Heart (tissue), 3 donors: ENCODE measurements around a stretch of chr20.

DNA sequence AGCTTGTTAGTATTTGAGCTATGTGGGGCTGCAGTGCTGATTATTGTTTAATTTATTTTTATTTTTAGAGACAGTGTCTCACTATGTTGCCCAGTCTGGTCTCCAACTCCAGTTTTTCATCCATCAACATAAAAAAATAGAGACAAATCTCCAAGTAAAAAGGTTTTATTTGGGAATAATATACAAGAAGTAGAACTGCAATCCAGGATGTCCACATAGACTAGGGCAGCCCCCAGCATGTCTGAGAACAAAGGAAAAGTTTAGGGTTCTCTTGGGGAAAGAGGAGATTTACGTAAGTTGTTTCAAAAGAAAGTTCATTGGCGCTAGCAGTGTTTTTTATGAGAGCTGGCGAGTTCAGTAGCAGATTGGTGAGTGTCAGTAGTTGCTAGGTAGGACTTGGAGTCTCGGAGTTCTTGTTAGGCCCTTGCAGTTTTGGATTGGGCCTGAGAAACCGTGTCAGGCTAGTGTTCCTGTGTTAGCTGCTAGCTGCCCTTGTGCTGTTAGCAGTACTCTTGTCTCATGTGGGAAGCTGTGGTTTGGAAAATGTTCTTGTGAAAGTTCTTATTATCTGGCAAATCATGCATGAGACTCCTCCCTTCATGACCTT, 24.6 kb downstream of the TTLL9 start:
- RAMPAGE, long total RNA, 2 experiments: no peak in any of the 2 experiments

DNA sequence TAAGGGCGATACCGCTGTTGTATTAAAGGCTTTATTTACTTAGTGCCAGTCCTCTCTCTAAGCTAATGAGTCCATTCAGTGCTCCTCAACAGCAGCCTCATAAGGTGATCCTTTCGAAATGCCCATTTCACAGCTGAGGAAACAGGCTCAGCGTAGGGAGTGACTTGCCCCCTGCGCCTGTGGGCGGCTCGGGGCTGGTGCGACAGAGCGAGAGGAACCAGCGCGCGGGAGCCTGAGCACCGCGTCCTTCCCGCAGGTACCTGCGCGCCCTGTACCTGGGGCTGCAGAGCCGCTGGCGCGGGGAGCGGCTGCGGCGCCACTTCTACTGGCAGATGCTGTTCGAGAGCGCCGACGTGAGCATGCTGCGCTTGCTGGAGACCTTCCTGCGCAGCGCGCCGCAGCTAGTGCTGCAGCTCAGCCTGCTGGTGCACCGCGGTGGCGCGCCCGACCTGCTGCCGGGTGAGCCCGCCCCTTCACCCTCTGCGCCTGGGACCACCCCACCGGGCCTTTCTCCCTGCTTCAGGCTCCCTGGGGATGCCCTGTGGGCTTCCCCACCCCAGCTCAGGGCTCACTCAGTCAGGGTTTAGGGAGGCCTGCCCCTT, 15.3 kb upstream of the CCM2L start:
- RAMPAGE, long total RNA, 2 experiments: no peak in any of the 2 experiments

DNA sequence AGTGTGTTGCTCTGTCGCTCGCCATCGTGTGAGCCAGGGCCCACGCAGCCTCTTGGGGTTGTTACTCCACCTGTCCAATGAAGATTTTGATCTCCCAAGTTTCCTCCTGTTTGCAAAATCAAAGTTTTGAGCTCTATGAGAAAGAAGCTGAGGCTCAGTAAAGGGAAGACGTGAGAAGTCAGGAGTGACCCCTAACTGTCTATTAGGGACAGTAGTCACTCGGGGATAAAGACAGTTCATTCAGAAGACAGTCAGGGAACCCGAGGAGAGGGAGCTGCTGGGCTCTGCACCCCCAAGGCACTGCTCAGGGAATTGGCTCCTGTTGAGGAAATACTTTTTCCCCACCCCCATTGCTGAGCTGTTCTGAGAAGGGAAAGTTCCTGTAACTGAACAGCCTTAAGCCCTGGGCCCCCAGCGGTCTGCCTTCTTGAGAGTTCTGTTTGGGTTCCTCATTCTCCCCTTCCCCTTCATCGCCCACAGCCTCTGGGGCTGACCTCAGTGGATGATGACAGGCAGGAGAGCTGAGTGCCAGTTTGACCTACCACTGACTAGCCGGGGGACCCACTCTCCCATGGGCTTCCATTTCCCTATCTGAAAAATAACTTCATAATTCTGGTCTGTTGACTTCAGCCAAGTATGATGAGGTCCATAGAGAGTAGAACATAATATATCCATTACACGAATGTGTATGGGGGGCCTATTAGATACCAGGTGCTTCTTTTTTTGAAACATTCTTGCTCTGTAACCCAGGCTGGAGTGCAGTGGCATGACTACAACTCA, 10.7 kb downstream of the HCK start:
- RAMPAGE, long total RNA, 2 experiments: no peak in any of the 2 experiments

DNA sequence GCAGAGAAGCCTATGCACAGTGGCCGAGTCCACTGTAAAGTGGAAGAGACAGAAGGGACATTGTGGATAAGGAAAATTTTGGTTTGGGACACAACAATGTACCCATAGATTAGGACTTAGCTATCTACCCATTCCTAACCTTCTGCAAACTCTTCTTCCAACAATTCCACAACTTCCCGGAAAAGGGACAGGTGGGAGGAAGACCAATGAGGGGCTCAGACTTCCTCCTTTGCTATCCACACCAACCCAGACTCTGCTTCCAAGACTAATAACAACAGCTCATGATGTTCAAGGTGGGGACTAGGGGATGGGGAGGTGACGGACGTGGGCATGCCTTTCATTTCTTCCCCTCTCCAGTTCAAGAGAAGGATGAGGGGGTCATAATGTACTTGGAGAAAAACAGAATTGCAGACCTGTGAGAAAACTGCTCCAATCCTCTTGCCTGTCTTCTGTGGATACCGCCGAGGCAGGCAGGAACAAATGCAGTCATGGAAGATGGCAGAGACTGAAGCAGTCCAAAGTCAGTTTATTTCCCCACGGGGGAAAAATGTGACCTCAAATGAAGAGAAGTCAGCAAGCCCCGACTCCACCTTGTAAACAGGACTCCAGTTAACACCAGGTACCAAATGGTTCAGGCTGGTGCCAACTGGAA, 12.3 kb downstream of the PLAGL2 start:
- RAMPAGE, long total RNA, 2 experiments: no peak in any of the 2 experiments

- RAMPAGE, long total RNA, 2 experiments: no peak in any of the 2 experiments
Observed at GRCh38 chr20:32363315-32364146, 5.4 kb downstream of the ASXL1 start.

GRCh38 chr20:32429515-32430121, 71.5 kb downstream of the ASXL1 start:
- RAMPAGE, long total RNA, 2 experiments: no peak in any of the 2 experiments

DNA sequence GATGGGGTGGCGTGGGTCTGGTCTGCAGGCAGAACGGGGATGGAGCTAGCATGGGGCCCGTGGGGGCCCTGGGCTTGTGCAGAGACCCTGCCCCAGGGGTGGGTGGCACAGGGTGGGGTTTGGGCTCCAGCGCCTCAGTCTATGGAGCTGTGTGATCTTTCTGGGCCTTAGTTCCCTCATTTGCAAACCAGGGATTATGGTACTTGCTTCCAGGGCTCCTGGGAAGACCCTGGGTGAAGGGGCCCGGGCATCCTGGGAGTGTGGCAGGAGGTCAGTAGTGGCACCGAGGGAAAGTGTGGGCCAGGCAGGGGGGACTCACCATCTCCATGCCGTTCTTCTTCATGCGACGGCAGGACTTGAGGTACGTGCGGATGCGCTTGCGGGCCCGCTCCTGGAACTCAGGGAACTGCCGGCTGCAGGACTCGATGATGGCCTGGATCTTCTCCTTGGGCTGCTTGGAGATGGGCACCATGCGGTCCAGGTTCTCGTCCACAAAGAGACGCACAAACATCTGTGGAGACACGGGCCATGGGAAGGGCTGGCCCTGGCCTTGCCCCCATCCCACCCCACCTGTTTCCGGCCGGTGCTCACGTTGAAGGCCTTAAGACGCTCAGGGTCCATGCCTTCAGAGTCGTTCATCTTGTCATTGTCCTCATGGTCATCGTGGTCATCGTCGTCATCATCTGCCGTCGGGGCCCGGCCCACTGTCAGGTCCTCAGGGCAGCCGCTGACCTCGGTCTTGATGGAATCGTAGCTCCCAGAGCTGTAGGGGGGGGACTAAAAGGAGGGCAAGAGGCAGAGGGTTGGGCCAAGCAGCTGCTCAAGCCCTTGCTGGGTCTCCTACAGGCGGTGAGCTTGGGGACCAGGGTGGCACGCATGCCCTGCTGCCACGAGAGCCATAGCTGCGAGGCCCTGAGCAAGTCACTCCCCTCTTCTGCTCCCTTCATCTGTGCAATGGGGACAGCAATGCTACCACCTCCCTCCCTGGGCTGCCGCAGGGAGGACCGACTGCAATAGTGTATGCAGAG, 95.2 kb downstream of the ASXL1 start:
- RAMPAGE, long total RNA, 2 experiments: no peak in any of the 2 experiments

DNA sequence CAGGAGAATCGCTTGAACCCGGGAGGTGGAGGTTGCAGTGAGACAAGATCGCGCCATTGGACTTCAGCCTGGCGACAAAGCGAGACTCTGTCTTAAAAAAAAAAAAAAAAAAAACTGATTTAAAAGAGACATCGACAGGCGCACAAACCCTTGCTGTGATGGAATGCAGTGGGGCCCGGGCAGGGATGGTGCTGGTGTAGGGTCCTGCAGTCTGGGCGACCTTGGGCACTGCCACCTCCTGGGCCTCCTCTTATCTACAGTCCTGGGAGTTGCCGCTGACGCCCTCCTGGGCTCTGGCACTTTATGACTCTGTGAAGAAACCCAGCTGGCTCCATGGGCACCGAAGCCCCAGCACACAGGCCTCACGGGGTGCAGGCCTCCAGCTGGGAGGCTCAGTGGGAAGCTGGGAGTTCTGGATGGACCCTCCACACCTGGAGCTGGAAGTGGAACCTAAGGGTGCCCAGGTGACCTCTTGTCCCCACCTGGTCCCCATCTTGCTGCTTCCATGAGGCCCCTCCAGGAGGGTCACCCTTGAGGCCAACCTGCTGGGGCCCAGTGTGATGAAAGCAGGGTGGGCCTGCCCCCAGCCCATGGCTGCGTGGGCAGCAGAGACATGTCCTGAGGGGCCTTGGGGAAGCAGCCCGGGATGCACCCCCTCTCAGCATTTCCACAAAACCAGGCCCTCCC, 104.8 kb downstream of the ASXL1 start:
- RAMPAGE, long total RNA, 2 experiments: no peak in any of the 2 experiments

DNA sequence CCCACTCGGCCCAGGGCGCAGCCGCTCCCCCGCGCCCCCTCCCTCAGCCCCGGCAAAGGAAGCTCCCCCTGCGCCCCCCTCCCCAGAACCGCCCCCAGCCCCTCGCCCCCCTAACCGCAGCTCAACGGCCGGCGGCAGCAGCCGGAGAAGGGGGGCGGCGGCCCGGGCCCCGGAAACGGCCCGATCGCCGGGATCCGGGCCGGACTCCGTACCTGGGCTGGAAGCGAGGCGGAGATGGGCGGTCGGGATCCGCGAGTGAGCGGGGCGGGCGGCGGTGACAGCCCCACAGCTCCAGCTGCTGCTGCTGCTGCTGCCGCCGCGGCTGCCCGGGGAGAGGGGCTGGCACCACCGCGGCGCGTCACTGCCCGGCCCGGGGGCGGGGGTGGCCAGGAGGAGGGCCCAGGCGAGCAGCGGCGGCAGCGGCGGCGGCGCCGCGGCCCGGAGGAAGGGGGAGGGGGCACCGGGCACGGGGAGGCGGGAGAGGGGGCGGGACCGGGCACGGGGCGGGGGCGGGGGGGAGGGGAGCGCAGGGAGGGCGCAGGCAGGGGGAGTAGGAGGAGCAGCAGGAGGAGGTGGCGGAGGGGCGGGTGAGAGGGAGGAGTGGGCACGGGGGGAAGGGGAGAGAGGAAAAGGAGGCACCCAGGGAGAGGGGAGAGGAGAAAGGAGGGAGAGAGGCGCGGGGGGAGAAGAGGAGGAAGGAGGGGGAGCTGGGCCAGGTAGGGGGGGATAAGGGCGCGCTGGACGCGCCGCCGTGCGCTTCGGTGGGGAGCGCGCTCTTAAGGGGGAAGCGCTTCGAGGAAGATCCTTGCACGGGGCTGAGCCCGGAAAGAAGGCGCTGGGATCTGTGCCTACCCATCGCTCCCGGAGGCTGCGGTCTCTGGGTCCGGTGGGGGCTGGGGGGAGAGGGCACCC, 101.7 kb downstream of the NOL4L start:
- RAMPAGE, long total RNA, 2 experiments: no peak in any of the 2 experiments

DNA sequence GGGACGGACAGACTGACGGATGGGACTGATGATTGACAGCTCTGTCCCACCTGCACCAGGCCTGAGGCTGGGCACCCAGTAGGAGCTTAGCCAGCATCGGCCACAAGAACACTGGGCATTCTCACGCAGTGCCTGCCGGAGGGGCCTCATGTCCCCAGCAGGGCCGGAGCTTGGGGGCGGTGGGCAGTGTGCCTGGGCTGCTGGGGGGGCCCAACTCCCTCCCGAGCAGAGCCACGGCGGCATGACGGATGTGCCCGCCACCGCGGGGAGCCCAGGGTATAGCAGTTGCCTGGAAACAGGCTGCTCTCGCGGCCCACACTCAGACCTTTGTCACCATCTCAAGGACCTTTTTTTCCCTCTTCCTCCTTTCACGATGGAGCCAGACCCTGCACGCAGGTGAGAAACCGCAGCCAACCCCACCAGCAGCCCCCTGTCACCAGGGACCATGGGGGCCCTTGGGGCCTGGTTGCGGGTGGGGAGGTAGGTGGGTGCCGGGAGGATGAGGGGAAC, 24.3 kb downstream of the NOL4L start:
- RAMPAGE, long total RNA, 2 experiments: no peak in any of the 2 experiments

- RAMPAGE, long total RNA, 2 experiments: no peak in any of the 2 experiments
Observed at GRCh38 chr20:32627061-32628366, 42.4 kb upstream of the NOL4L start.

DNA sequence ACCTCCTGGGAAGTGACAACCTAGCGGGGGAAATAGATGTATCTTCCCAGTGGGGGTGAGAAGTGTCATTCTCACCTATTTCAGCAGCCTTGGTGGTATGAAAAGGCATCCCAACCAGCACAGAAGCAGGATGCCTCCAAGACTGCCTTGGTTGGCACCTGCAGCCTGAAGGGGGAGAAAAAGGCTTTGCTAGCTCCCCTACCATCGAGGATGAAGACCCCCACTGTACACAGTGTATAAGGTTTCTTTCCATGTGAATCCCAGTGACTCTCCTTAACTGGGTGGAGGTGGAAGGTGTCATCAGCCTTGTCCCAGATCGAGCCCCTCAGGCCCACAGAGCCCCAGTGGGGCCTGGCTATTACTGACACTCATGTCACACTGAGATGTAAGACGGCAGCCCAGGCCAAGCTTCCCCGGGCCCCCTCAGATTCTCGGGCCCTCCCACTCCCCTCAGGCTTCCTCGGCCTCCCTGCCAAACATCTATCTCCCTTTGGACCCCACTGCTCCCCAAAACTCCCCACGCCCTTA, 802 bp downstream of the COMMD7 start:
- RAMPAGE, long total RNA, 2 experiments: no peak in any of the 2 experiments

DNA sequence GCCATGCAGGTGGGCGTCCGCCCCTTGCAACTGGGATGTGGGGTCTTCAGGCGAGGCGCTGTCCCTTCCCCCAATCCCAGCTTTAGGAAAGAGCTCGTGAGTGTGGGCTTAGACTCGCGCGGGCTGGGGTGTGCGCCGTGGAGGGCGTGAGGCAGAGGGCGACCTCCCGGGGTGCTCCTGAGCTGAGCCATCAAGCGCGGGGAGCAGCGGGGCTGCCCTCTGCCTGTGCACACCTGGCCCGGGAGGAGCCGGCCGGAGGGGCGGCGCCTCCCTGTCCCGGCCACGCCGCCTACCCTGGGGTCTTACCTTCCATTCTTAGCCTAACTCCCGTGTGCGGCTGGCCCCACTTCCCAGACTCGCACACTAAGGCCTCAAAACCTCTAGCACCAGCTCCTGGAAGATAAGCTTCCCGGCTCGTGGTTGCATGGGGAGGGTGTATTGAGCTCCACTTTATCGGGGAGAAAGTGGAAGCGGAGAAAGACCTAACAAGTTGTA, 1.0 kb downstream of the DNMT3B start:
- RAMPAGE, long total RNA, 2 experiments: no peak in any of the 2 experiments

GRCh38 chr20:32849234-32849966, 9.3 kb upstream of the EFCAB8 start:
- RAMPAGE, long total RNA, 2 experiments: no peak in any of the 2 experiments

- RAMPAGE, long total RNA, 2 experiments: no peak in any of the 2 experiments
Observed at GRCh38 chr20:32967840-32968072, 36.5 kb downstream of the SUN5 start.

DNA sequence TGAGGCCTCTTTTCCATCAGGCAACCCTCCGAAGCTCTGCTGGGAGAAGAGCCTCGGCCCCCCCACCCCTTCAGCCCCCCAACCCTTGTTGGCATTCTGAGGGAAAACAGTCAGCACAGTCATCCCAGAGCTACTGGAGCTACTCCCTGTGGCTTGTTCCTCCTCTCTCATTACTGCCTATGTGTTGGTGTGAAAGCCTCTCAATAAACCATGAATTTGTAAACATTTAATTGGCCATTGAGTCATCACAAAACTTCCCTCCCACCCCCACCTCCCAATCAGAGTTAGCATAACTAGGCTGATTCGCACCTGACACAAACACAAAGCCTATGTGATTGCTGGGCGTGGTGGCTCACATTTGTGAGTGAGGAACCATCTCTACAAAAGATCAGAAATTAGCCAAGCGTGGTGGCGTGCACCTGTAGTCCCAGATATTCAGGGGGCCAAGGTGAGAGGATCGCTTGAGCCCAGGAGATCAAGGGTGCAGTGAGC, 17.1 kb upstream of the SNTA1 start:
- RAMPAGE, long total RNA, 2 experiments: no peak in any of the 2 experiments

DNA sequence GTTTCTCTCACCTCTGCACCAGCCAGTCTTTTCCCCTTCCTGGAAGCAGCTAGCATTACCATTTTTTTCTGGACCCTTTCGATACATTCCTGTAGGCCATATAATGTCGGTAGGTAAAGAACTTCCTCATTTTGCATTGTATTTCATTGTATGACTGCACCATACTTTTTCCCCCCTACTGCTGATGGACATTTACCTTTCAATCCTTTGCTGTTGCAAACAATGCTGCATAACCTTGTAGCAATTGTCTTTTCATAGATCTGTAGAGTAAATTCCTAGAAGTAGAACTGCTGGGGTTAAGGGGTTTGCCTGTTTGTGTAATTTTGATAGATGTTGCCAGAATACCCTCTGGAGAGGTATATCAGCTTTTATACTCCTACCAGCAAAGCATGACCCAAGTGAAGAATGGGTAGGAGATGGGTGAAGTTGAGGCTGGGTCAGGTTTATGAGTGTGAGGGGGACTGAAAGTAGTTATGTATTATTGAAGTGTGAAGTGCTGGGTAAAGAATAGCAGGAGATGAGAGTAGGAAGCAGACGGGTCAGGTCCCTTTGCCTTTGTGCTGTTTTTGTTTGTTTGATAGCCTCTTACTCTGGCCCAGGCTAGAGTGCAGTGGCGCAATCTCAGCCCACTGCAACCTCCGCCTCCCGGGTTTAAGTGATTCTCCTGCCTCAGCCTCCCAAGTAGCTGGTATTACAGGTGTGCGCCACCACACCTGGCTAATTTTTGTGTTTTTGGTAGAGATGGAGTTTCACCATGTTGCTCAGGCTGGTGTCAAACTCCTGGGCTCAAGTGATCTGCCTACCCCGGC, 17.8 kb downstream of the CBFA2T2 start:
- RAMPAGE, long total RNA, 2 experiments: no peak in any of the 2 experiments

DNA sequence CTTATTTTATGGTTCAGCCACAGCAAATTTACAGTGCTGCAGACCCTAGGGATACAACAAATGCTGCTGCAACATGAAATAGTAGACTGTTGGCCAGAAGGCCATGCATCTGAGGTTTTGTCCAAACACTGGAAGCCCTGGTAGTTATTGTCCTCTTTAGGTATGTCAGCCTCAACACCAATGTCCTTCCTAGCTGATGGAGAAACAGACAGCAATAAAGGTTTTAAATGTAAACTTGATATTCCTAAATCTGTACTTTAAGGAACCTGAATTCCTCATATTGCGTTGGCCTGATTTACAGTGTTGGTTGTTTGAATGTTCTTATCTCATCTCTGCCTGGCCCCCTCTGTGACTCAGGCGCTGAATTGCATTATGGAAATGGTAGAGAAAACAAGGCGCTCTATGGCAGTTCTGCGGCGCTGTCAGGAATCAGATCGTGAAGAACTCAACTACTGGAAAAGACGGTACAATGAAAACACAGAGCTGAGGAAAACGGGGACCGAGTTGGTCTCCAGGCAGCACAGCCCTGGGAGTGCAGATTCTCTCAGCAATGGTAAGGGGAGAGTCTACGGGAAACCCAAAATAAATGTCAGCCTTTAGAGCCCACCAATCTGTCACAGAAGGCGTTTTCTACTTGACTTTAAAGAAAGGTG, 32.6 kb upstream of the C20orf144 start:
- RAMPAGE, long total RNA, 2 experiments: no peak in any of the 2 experiments

DNA sequence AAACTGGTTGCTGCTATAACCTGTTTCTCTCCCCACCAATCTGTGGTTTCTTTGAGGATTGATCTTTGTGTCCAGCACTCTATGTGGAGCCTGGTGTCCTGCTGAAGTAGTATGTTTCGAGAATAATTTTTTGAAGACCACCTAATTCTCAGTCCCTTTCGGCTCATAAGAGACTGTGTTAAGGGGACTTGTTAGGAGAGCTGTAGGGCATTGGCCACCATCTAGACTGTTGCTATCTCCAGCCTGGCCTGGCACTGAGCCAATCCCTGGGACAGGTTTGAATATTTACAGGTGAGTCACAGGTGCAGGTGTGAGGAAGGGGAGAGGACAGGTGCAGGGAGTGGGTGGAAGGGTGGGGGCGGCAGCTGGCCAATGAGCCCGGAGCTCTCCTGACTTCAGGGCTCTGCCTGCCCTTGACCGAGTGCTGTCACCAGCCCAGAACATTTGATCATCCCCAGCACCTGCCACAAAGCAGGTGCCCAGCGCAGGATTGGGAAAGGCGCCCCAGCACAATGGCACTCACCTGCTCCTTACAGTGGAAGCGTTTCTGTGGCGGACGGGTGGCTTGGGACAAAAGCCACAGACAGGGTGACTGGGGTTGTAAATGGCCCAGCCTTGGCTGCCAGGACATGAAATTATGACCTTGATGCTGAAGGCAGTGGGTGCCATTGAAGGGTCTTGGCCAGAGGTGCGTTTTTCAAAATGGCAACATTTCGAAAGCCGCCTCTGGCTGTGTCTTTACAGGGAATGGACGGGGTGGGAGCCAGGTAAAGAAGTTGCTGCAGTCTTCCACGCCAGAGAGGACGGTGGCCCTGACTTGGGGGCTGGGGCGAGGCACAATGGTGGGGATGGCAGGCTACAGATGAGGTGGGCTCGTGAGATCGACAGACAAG, 7.9 kb upstream of the C20orf144 start:
- RAMPAGE, long total RNA, 2 experiments: no peak in any of the 2 experiments

GRCh38 chr20:33669005-33669767, 2.4 kb downstream of the ACTL10 start:
- RAMPAGE, long total RNA, 2 experiments: no peak in any of the 2 experiments